ENCODE measurements around a stretch of chr12.

- PRO-cap = no peak
These were observed 9.3 kb downstream of the PUS1 start for GRCh38 chr12:131938397-131938703.

DNA sequence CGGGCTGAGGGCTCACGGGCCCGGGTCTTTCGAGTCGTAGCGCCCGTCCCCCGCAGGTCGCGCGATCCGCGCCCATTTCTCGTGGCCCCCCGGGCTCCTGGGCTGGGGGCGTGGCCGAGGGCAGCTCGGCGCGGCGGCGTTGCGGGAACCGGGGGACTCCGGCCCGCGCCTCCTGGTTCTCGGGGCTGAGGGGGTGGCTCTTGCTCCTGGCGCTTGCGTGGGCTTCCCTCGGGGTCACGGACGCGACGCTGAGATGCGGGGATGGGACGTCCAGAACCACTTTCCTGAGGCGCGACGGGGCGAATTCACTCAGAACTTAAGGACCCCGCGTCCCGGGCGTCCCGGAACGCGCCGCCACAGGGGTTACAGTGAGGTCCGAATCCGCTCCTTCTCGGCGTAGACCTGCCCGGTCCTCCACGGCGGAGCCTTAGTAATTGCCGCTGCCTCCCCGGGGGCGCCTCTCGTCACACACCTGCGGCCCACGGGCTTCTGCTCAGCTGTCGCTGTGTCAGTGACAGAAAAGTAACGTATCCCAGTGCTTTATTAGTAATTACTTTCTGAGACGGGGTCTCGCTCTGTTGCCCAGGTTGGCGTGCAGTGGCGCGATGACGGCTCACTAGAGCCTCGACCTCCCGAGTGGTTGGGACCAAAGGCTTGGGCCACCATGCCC is 606 bp downstream of the EP400 start:
- PRO-cap = unidirectional peak, minus-strand start at position 99 of the sequence

GRCh38 chr12:131986150-131986945 is 36.6 kb downstream of the EP400 start:
- PRO-cap = no peak

GRCh38 chr12:131987424-131988092 is 37.8 kb downstream of the EP400 start:
- PRO-cap = no peak

DNA sequence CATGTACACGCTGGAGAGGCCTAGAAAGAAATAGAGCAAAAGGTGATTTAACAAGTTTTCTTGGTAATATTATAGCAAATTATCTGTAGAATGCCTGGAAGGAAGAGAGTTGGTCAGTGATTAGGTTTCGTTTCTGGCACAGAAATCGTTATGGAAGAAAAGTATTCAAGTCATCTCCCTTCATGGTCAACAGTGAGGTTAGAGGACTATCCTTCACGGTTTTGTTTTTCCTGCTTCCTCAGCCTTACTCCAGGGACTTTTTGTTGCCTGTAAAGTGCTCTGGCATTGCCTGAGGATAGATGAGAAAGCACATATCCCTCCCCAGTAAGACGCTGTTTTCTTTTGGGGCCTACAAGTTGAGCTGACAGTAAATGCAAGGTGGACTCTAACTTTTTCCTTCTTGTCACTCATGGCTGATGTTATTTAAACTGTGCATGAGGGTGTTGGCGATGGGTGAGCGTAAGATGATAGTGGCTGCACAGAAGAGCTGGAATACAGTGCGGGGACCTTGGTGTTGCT is 81.3 kb downstream of the EP400 start:
- PRO-cap = no peak

- PRO-cap = no peak
These were observed 77.7 kb downstream of the DDX51 start for GRCh38 chr12:132066237-132067012.

- PRO-cap = no peak
These were observed 5.2 kb downstream of the DDX51 start for GRCh38 chr12:132138701-132139486.

DNA sequence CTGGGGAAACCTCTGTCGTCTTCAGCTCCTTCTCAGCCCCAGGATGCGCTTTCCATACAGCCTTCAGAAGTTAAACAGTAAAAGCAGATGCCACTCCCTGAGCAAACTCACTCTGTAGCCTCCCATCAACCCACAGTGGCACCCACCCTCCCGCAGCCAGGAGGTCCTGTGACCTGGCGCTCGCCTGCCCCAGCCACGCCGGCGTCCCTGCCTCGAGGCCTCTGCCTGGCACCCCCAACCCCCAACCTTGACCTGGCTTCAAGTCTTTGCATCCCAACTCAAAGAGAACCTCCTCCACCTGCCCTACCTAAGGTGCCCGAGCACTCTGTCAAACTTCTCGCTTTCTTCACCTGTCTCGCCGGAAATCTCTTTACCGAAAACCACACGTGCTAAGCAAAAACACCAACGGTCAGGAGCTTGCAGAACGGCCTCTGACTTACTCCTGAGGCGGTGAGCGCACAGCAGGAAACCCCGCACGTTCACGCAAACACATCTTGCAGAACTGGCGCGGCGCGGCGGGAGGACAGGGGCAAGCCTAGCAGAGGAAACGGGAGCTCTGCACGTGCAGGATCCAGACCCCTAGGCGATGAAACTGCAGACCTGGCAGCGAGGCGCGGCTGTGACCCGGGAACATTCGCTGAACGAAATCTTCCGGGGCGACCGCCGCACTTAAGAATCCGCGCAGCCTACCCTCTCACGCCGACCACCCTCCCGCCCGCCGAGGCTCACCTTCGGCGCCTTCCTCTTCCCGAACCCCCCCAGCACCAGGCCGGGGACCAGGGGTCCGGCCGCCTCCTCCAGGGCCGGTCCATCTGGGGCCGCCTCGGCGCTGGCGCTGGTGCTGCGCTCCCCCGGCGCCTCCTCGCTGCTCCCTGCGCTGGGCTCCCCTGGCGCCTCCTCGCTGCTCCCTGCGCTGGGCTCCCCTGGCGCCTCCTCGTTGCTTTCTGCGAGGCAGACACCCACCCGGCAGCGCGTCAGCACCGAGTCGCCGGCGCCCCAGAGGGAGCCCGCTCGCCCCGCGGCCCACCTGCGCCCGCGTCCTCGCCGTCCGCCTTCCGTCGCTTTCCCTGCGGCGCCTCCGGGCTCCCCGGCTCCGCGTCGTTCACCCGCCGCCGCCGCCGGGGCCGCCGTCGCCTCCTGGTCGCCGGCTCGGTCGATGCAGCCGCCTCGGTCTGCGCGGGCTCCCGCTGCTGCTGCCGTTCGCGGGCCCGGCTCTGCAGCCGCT is 741 bp downstream of the DDX51 start:
- PRO-cap = no peak

DNA sequence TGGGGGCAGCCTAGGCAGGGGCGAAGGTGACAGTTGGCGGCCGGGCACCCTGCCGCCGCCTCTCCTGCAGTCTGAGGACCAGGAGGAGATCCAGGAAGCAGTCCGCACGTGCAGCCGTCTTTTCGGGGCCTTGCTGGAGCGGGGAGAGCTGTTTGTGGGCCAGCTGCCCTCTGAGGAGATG is 417 bp downstream of the NOC4L start:
- PRO-cap = no peak

DNA sequence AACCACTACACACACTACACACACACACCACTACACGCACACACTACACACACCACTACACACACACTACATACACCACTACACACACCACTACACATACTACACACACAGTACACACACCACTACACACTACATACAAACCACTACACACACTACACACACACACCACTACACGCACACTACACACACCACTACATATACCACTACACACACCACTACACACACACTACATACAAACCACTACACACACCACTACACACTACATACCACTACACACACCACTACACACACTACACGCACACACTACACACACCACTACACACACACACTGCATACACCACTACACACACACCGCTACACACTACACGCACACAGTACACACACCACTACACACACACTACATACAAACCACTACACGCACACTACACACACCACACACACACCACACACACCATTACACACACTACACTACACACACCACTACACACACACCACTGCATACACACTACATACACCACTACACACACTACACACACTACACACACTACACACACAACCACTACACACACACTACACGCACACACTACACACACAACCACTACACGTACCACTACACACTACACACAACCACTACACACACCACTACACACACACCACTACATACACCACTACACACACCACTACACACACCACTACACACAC is 11.8 kb downstream of the NOC4L start:
- PRO-cap = no peak

GRCh38 chr12:132162533-132163126 is 18.4 kb downstream of the NOC4L start:
- PRO-cap = no peak

- PRO-cap = bidirectional peak, plus-strand start at chr12:132189823, minus-strand start at chr12:132189571; unidirectional peak, minus-strand start at chr12:132190183
These were observed 45.4 kb downstream of the NOC4L start for GRCh38 chr12:132189138-132190660.

DNA sequence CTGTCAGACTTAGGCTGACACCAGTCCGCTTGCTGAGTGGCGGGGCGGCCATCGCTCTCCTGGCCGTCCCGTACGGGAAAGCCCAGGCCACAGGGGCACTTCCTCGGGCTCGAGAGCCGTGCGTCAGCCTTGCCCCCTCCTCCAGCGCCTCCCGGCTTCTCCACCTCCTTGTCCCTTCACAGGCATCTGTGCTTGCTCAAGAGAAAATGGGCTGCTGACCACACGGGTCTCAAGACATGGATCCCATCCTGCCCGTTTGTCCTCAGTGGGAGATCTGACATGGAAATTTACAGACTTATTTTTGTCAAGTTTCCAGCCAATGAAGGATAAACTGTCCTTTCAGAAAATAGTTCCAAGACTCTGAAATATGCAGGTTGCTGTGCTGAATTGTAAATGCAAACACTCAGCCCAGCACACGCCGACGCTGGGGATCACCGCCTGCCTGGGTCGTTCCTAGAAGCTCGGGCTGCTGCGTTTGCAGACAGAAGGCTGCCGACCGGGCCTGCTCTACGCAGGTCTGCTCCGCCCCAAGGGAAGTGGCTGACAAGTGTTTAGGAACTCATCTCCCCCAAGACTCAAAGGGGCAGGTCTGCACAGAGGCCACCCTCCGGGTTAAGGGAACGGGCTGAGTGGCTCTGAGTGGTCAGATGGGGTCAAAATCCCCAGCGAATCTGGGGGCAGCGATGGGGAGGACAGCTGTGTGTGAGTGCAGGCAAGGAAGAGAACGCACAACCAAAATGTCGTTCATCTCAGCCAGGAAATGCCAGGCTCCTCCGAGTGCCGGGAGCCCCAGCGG is 6.3 kb downstream of the GALNT9 start:
- PRO-cap = no peak

- PRO-cap = no peak
These were observed 488 bp downstream of the GALNT9 start for GRCh38 chr12:132328739-132329462.

DNA sequence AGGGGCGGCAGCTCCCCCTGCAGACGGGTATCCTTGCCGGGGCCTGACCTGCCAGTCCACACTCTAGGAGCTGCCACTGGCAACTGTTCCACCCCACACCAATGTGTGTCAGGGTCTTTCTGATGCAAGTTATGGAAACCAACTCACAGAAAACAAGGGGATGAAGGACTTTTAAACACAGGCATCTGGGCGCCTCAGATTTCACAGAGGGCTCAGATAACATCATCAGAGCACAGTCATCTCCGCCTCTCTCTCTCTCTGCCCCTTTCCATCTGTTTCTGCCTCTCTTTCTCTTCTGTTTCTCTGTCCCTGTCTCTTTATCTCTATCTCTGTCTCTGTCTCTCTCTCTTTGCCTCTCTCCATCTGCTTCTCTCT is 67.5 kb upstream of the FBRSL1 start:
- PRO-cap = no peak

DNA sequence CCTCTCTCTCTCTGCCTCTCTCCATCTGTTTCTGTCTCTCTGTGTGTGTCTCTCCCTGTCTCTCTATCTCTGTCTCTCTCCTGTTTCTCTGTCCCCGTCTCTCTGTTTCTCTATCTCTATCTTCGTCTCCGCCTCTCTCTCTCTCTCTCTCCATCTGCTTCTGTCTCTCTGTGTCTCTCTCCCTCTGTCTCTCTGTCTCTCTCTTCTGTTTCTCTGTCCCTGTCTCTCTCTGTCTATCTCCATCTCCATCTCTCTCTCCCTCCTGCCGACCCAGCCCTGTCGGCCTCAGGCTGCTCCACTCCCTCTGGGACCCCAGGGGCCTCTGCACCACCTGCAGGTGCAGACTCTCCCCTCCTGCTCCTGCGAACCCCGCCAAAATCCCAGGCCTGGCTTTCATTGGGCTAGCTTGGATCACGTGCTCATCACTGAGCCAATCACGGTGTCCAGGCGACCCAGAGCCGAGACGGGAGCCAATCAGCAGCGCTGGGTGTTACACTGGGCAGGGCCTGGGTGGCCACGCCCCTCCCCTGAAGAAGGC is 66.9 kb upstream of the FBRSL1 start:
- PRO-cap = no peak

GRCh38 chr12:132488216-132488991 is 1.5 kb upstream of the FBRSL1 start:
- PRO-cap = no peak

DNA sequence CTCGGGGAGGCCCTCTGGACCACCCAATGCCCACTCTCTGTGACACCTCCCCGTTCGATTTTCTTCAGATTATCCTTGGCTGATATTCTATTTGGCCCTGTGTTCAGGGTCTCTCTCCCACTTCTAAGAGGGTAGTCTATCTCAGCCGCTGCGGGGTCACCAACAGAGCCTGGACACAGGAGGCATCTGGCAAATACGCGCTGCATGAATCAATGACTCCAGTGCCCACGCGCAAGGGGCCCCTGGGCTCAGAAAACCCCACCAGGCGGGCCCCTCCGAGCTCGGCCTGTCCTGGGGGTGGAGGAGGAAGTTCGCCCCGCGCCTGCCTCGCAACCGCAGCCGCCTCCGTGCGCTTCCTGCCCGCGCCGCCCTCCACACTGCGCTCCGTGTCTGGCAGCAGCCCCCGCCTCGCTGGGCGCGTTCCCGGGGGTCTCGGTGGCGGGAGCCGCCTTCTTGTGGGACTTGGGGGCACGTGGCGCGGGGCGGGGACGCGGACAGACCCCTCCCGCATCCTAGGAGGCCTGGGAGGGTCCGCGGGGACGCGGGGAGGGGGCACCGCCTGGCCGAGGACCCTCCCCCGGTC is 868 bp upstream of the FBRSL1 start:
- PRO-cap = bidirectional peak, plus-strand start at position 375 of the sequence, minus-strand start at position 211 of the sequence

DNA sequence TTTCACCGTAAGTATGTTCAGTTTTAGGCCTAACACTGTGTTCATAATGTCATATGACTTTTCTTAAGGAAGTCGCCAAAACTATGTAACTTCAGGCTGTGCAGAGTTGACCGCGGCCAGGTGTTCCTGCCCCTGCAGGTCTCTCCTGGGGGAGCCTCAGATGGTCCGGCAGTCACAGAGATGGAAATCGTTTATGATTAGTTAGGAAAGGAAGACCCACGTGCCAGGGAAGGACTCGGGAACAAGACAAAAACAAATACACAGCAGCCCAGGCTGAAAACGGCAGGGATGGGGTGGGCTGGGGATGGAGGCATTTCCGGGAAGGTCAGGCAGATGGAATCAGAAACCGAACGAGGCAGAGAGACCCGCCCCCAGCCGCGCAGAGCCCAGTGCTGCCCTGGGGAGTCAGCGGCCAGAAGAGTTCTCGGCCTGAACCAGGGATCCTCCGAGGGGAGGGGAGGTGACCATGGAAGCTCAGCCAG is 8.0 kb downstream of the LRCOL1 start:
- PRO-cap = unidirectional peak, plus-strand start at position 415 of the sequence

DNA sequence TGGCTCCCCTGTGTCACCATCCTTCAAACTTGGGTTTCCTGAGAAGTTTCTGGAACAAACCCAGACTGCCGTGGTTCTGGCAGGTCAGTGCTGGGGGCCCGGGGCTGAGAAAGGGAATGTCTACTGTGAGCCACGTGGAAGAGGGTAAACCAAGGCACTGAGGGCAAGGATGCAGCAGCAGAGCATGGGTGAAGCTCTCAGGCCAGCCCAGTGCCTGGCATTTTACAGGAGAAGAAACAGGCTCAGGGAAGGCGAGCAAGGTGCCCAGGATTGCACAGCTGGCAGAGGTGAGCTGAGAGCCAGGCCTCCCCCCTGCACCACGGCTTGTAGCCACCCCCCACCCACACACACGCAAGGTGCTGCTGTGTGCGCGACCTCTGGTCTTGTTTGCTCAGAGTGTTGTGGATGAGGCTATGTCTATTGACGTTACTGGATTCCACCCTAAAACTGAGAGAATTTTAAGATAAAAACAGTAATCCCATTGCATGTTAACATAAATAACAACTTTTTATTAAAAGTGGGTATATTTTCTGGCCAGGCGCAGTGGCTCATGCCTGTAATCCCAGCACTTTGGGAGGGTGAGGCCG is 5.4 kb downstream of the LRCOL1 start:
- PRO-cap = no peak